AG09319 (cell line): ENCODE results near the genes TMX4 and PLCB1.

GRCh38 chr20:4244690-4245467 lies 4.2 kb downstream of the ADRA1D start:
- RRBS: no CpG with 5 or more reads among the region's 10 CpGs

DNA sequence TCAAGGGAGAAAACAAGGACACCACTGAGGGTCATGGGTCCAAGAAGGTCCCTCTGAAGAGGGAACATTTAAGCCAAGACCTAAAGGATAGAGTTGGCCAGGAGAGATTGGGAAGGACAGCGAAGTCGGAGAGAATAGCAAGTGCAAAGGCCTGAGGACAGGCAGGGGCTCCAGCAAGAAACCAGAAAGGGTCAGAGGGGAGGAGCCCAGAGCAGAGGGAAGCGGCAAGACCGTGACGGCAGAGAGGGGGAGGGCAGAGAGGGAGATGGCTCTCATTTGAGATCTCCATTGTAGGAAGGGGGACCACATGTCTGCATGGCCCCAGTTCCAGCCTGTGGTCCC lies 2.8 kb downstream of the ADRA1D start:
- RRBS: no CpG with 5 or more reads among the region's 5 CpGs

GRCh38 chr20:4512782-4513414 lies 173.4 kb upstream of the PRNP start:
- RRBS: no CpG with 5 or more reads among the region's 4 CpGs

- RRBS: no CpG with 5 or more reads among the region's 6 CpGs
These were observed 79.1 kb downstream of the SLC23A2 start for GRCh38 chr20:4922117-4922684.

- RRBS: no CpG with 5 or more reads among the region's 15 CpGs
These were observed 27.8 kb downstream of the SLC23A2 start for GRCh38 chr20:4973161-4974229.

GRCh38 chr20:5080240-5080665 lies 32.6 kb downstream of the TMEM230 start:
- RRBS: no CpG with 5 or more reads among the region's 6 CpGs

DNA sequence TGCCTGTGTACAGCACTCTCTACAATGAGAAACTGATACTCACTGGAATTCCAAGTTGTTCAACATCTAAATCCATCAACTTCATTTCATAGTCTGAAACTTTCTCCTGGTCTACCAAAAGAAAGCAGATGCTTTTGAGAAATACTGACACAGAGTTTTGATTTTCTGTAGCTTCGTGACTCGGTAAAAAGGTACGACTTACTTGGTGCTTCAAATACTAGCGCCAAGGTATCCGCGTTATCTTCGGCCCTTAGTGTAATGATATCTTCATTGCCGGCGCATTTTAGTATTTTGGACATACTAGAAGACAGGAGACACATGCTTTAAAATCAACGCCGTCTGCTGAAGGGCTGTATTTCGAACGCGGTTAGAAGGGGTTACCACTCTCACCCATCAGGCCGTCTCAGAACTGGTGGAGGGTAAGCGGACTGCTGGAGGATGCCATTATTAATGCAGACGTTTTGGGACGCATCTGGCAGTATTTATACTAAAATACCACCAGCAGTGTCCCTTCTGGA lies 1.1 kb downstream of the PCNA start:
- RRBS: no CpG with 5 or more reads among the region's 18 CpGs

- RRBS: no CpG with 5 or more reads among the region's 7 CpGs
These were observed 23.4 kb downstream of the CDS2 start for GRCh38 chr20:5150140-5150658.

GRCh38 chr20:5168337-5169442 lies 41.9 kb downstream of the CDS2 start:
- RRBS: no CpG with 5 or more reads among the region's 6 CpGs

DNA sequence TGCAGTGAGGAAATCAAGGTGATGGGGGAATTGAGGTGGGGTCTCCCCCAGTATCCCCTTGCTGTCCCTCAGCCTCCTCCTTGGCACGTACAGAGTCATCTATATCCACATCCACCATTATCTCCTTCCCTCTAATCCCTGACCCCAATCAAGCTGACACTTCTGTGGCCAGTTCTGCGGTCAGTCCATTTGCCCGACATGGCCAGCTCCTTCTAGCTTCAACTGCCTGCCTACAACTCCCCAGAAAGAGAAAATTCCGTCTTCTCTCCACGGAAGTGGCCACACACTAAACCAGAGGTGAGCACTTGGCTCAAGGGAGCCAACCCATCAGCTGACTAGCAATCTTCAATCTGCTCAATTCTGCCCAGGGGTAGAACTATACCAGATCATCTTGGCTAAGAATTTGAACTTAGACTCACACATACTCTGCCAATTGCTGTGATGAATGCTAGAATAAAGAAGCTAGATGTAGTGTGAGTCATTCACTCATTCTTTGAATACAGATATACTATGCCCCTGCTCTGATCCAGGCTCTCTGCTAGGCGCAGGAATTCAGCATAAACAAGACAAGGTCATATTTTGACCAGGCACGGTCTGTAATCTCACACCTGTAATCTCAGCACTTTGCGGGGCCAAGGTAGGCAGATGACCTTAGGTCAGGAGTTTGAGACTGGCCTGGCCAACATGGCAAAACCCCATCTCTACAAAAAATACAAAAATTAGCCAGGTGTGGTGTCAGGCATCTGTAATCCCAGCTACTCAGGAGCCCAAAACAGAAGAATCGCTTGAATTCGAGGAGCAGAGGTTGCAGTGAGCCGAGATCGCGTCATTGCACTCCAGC lies 8.5 kb downstream of the GPCPD1 start:
- RRBS: no CpG with 5 or more reads among the region's 13 CpGs

DNA sequence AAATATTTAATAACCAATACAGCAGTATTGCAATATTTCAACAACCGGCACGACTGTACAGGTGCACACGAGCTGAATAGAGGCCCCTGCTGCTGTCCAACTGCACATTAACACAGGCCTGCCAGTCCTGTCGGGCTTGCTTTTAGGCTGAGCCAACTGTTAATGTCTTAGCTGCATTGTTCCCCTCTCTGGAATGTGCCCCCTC lies 31.6 kb downstream of the SHLD1 start:
- RRBS: no CpG with 5 or more reads among the region's 4 CpGs

DNA sequence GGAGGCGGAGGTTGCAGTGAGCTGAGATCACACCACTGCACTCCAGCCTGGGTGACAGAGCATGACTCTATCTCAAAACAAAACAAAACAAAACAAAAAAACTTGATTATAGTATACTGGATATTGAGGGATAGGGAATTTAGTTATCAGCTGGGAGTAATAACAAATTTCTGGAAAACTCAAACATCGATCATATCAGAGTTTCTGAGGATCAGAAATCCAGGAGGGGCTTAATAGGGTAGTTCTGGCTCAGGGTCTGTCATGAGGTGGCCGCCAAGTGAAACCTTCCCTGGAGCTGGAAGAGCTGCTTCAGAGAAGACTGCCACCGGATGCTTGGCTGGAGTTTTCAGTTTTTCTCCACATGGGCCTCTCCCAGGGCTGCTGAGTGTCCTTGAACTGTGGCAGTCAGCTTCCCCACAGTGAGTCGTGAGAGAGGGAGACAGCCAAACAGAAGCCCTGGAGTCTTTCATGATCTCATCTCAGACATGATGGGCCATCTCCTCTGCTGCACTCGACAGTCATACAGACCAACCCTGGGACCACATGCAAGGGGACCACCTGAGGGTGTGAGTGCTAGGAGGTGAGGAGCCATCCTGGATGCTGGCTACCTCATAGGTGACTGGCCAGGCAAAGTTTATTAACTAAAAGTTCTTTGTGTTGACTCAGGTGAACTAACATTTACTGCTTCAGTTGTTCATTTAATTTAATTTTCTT lies 71.4 kb downstream of the SHLD1 start:
- RRBS: no CpG with 5 or more reads among the region's 6 CpGs

DNA sequence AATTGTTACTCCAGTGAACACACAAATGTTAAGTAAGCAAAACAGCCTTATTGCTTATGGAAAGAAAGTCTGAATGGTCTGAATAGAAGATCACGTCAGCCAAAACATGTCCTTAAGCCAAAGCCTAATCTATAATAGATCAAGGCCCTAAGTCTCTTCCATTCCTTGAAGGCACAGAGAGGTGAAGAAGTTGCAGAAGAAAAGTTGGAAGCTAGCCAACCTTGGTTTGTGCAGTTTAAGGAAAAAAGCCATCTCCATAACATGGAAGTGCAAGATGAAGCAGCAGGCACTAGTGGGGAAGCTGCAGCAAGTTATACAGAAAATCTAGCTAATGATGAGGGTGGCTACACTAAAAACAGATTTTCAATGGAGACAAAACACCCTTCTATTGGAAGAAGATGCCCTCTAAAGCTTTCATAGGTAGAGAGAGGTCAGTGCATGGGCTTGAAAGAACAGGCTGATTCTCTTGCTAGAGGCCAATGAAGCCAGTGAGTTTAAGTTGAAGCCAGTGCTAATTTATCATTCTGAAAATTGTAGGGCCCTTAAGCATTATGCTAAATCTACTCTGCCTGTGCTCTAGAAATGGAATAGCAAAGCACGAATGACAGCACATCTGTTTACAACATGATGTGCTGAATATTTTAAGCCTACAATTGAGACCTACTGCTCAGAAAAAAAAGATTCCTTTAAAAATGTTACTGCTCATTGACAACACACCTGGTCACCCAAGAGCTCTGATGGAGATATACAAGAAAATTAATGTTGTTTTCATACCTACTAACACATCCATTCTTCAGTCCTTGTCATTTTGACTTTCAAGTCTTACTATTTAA lies 19.0 kb downstream of the CRLS1 start:
- RRBS: no CpG with 5 or more reads among the region's 2 CpGs

- RRBS: no CpG with 5 or more reads among the region's 9 CpGs
These were observed 14.3 kb downstream of the LRRN4 start for GRCh38 chr20:6039326-6040159.

DNA sequence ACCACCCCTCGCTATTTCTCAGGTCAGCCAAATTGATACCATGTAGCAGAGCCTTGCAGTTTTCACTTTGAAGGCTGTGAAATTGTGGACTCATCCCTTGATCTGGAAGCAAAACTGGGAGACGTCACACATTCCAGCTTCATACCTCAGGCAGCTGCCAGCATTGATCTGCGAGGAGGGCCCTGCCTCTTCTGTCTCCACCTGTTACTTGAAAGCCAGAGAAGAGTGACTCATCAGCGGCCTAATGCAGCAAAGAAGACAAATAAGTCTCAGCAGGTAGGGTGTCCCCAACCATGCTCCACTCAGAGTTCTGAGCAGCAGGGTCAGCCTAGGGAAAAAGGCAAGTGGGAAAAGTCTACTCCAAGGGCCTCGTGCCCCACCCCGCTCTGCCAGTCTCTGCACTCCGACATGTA lies 69.4 kb upstream of the BMP2 start:
- RRBS: no CpG with 5 or more reads among the region's 7 CpGs

- RRBS: no CpG with 5 or more reads among the region's 2 CpGs
These were observed 329.4 kb downstream of the BMP2 start for GRCh38 chr20:7096932-7097213.

- RRBS: no CpG with 5 or more reads among the region's 5 CpGs
These were observed 37.7 kb downstream of the TMX4 start for GRCh38 chr20:7981853-7982341.

GRCh38 chr20:8019333-8020072 lies at the start of gene TMX4:
Gene TMX4, minus strand, starts transcription at chr20:8019761.
- RRBS: under 1% methylated on average over 15 of the region's 75 CpGs

GRCh38 chr20:8131934-8132580 lies at the start of gene PLCB1:
Gene PLCB1, plus strand, starts transcription at chr20:8132266.
- RRBS: 1% methylated on average over 24 of the region's 65 CpGs

DNA sequence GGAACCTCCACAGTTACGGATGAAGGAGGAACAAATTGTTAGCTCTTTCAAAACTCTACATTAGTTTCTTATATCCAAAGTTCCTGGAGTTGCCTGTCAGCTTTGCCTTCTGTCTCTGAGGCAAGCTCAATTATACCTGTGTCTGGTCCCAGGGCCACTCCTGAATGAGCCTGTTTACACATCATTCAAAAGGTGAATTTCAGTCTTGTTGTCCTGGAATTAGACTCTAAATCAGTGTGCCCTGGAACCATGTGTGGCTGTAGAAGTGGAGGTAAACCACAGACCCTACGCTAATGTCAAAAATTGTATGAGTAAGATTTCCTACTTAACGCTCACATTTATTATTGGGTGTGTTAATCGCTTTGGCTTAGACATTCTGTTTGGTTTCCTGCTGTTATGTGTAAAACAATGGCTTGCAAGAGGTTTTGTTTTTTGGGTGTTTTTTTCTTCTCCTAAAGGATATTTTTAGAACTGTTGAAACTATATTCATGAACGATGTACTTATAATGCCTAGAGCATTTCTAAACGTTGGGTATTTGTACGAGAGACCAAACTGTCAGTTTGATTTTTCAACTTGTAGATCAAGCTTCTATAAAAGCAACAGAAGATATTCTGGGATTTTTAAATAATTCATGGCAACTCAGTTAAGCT lies 19.3 kb downstream of the PLCB1 start:
- RRBS: no CpG with 5 or more reads among the region's 7 CpGs